Uterus (tissue), 7 donors: ENCODE results near the genes TAX1BP1 and CPVL.

- PRO-cap, 4 experiments: no peak in any of the 4 experiments
- RAMPAGE, long total RNA, 2 experiments: no peak in any of the 2 experiments
- RRBS: no CpG with 5 or more reads among the region's 8 CpGs
Observed at GRCh38 chr7:27244292-27244887, 1.8 kb downstream of the EVX1 start.

GRCh38 chr7:27277562-27277917 lies 34.9 kb downstream of the EVX1 start:
- PRO-cap, 4 experiments: peak in 1 of 4 experiments; most common plus-strand start chr7:27277820 (in 1)
- RAMPAGE, long total RNA, 2 experiments: no peak in any of the 2 experiments
- RRBS: no CpG with 5 or more reads among the region's 1 CpG

GRCh38 chr7:27424047-27424766 lies 181.6 kb downstream of the EVX1 start:
- PRO-cap, 4 experiments: no peak in any of the 4 experiments
- RAMPAGE, long total RNA, 2 experiments: no peak in any of the 2 experiments
- RRBS: no CpG with 5 or more reads among the region's 5 CpGs

GRCh38 chr7:27739923-27740515 lies at the start of gene TAX1BP1:
TSS of gene TAX1BP1 (plus strand) at chr7:27740162.
- PRO-cap, 4 experiments: peak in 4 of 4 experiments; most common plus-strand start chr7:27740182 (in 3); most common minus-strand start chr7:27740044 (in 3)
- RAMPAGE, long total RNA, 2 experiments: start-site peak on the plus strand in 1 of 2 experiments, at chr7:27740168-27740188 at its widest, 316 reads per replicate
- RRBS: 2% methylated on average over 11 of the region's 47 CpGs

- PRO-cap, 4 experiments: no peak in any of the 4 experiments
- RAMPAGE, long total RNA, 2 experiments: no peak in any of the 2 experiments
- RRBS: no CpG with 5 or more reads among the region's 6 CpGs
Observed at GRCh38 chr7:27900601-27901216, 160.7 kb downstream of the TAX1BP1 start.

GRCh38 chr7:28005402-28005855 lies 175.2 kb downstream of the JAZF1 start:
- PRO-cap, 4 experiments: no peak in any of the 4 experiments
- RAMPAGE, long total RNA, 2 experiments: no peak in any of the 2 experiments
- RRBS: no CpG with 5 or more reads among the region's 5 CpGs

- PRO-cap, 4 experiments: no peak in any of the 4 experiments
- RAMPAGE, long total RNA, 2 experiments: no peak in any of the 2 experiments
- RRBS: no CpG with 5 or more reads among the region's 7 CpGs
Observed at GRCh38 chr7:28239924-28240280, 59.3 kb upstream of the JAZF1 start.

- PRO-cap, 4 experiments: no peak in any of the 4 experiments
- RAMPAGE, long total RNA, 2 experiments: no peak in any of the 2 experiments
- RRBS: no CpG with 5 or more reads among the region's 13 CpGs
Observed at GRCh38 chr7:28490709-28491407, 78.5 kb downstream of the CREB5 start.

DNA sequence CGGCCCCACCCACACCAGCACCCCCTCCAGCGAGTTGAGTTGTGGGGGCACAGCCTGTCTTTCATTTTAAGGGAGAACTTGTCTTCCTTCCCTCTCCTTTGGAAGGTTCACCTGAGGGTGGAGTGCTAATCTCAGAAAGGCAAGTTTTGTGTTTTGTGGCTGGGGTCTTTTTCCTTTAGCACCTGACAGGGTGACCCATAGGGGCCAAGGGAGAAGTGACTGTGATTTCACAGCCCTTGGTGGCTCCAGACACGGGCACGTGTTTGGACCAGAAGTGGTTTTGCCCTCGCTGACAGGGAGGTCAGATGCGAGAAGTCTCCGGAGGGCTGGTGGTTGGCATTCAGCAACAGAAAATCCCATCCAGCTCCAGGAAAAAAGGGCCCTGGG lies 272.8 kb downstream of the CREB5 start:
- PRO-cap, 4 experiments: no peak in any of the 4 experiments
- RAMPAGE, long total RNA, 2 experiments: no peak in any of the 2 experiments
- RRBS: no CpG with 5 or more reads among the region's 7 CpGs

DNA sequence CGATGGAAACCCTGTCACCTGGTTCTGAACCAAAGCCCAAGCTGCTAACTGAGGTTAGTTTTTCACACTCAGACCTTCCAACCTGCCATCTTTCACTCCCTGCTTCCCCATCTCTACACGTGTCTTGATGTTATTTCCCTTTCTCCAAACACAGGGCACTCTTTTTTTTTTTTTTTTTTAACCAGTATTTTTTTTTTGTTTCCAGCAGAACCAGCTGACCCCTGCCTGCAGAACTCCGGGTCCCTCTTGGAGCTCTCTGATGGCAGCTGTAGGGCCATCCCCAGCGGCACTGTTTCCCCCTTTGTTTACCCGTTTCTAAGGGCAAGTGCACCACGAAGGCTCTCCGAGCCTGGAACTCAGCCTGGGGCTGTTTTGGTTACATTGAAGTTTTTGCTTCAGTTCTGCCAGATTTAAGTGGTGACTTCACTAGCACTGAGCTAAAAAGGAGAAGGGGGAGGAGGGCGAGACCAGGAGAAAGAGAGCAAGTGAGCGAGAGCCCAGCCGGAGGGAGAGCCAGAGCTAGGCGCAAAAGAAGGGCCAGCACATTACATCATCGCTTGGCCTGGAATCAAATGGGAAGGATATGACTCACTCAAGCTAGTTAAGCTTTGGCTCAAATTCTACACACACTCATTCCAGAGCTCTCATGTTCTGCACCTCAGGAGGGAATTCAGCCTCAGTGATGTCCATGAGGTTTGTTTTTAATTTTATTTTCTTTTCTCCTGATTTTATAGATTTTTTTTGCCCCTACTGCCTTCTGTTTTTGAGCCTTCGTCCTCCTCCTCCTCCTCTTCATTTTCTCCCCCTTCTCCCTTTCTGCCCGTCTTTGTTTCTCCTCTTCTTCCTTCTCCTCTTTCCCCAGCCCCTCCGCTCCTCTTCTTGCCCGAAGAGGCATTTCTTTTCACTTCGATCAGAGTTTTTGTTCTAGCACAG lies 272.4 kb downstream of the TRIL start:
- PRO-cap, 4 experiments: peak in 4 of 4 experiments; most common plus-strand start position 633 of the sequence (in 3); most common minus-strand start position 487 of the sequence (in 2)
- RAMPAGE, long total RNA, 2 experiments: start-site peak on the plus strand in 1 of 2 experiments, centred at position 633 of the sequence, 124 reads per replicate
- RRBS: 38% methylated on average over 2 of the region's 17 CpGs

DNA sequence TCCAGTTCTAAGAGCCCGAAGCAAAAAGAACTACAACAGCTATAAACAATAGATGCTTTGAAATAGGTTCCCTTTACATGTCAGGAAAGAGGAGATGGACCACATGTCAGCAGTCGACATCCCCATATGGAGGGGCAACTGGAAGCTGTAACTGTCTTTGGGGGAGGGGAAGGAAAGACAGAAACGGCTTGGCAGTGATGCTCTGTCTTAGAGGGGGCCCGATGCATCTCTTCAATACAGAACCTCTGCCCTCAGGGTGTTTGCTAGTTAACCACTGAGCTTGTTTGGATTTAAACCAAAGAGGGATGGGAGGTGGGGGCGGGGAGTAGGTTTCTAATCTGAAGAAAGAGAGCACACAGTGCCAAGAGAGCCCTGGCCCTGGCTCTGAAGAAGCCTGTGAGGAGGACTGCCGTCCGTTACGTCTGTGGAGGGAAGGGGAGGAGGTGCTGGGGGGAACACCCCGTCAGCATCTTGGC lies 55.2 kb downstream of the CPVL start:
- PRO-cap, 4 experiments: peak in 2 of 4 experiments; most common plus-strand start position 364 of the sequence (in 2)
- RAMPAGE, long total RNA, 2 experiments: no peak in any of the 2 experiments
- RRBS: no CpG with 5 or more reads among the region's 9 CpGs

- PRO-cap, 4 experiments: peak in 4 of 4 experiments; most common plus-strand start chr7:29146591 (in 4); most common minus-strand start chr7:29146535 (in 3)
- RAMPAGE, long total RNA, 2 experiments: start-site peak on the plus strand in 1 of 2 experiments, at chr7:29146547-29147261 at its widest, 19 reads per replicate; start-site peak on the minus strand in 2 of 2 experiments, at chr7:29146450-29146521 at its widest, 31 to 370 reads per replicate
- RRBS: no CpG with 5 or more reads among the region's 34 CpGs
Observed at GRCh38 chr7:29146308-29147121, at the start of gene CPVL. TSS of gene CPVL (minus strand) at chr7:29146537.

DNA sequence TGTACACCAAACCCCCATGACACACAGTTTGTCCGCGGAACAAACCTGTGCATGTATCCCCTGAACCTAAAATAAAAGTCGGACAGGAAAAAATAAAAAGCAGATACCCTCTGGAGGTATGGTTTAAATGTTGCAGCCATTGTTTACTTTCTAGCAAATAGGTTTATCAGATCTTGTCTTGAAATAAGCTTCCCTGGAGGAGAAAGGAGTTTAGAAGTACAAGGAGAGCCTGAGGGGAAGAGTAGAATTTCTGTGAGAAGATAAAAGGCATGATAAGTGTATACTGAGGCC lies 41.3 kb downstream of the CHN2 start:
- PRO-cap, 4 experiments: no peak in any of the 4 experiments
- RAMPAGE, long total RNA, 2 experiments: no peak in any of the 2 experiments
- RRBS: no CpG with 5 or more reads among the region's 3 CpGs

GRCh38 chr7:29400336-29400933 lies 163.2 kb upstream of the PRR15 start:
- PRO-cap, 4 experiments: no peak in any of the 4 experiments
- RAMPAGE, long total RNA, 2 experiments: no peak in any of the 2 experiments
- RRBS: no CpG with 5 or more reads among the region's 16 CpGs

GRCh38 chr7:29449795-29450471 lies 113.7 kb upstream of the PRR15 start:
- PRO-cap, 4 experiments: no peak in any of the 4 experiments
- RAMPAGE, long total RNA, 2 experiments: no peak in any of the 2 experiments
- RRBS: no CpG with 5 or more reads among the region's 4 CpGs

DNA sequence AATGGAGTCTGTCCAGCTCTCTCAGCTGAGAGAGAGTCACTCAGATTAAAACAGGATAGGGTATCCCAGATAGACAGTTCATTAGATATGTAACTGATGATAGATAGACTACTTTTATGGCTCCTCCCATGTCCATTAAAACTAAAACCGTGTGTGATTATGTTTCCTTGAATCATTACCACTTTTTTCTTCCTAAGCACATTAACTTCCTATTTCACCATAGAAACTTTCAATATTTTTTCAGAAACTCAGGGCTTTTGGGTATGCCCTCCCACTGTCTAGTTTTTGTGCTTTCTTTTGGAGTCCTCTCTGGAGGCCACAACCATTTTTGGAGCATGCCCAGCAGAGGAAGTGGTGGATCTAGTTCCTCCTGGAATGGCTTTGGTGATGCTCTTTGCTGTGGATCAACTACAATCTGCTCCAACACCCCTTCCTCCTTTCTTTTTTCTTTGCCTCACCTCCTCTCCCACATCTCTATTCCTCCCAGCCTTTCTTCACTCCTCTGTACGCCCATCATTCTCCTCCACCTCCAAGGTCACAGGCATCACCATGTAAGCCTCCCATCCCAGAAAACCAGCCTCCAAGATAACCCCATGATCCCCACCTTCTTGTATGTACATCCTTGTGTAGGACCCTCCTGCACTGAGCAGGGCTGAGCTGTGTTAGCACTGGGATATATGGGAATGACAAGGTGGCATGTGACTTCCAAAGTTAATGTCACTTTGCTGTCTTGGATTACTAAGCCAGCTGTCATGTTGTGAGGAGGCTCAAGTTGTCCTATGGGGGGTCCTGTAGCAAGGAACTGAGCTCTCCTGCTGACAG lies 82.9 kb downstream of the PRR15 start:
- PRO-cap, 4 experiments: no peak in any of the 4 experiments
- RAMPAGE, long total RNA, 2 experiments: start-site peak on the minus strand in 1 of 2 experiments, centred at position 539 of the sequence, 15 reads per replicate
- RRBS: no CpG with 5 or more reads among the region's 2 CpGs

DNA sequence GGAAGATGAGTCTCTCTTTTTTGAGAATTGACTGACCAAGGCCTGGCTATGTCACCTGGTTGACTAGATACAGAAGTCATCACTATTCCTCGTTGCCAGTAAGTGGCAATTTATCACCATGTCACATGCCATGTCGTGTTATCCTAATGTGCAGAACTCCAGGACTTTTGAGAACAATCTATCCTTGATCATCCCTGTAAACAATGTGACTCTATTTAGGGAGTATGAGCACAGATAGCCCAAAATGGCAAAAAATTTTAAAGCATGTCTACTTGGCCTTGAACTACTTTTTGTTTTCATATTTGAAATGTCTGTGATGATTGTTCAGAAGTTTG lies 10.6 kb upstream of the WIPF3 start:
- PRO-cap, 4 experiments: no peak in any of the 4 experiments
- RAMPAGE, long total RNA, 2 experiments: no peak in any of the 2 experiments
- RRBS: no CpG with 5 or more reads among the region's 2 CpGs

DNA sequence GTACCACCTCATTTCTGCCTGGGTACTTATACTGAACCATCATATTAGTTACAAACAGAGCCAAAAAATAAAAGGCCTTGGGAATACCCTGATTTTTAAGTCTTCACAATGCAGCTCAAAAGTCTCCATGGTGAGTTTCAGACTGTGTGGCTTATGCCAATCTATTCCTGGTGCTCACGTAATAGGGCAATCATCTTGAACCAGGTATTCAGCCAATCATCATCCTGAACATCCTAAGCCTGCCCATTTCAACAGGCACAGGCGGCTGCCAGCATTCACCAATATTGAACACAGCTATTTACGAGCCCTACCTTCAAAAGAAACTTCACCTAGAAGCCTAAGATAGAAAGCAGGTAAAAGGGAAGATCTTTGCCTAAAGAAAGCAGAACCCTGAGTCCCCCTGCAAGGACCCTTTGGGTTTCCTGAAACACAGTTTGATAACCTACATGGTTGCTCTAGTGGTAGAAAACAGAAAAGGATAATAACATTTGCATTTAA lies 34.1 kb downstream of the SCRN1 start:
- PRO-cap, 4 experiments: no peak in any of the 4 experiments
- RAMPAGE, long total RNA, 2 experiments: no peak in any of the 2 experiments
- RRBS: no CpG with 5 or more reads among the region's 3 CpGs

DNA sequence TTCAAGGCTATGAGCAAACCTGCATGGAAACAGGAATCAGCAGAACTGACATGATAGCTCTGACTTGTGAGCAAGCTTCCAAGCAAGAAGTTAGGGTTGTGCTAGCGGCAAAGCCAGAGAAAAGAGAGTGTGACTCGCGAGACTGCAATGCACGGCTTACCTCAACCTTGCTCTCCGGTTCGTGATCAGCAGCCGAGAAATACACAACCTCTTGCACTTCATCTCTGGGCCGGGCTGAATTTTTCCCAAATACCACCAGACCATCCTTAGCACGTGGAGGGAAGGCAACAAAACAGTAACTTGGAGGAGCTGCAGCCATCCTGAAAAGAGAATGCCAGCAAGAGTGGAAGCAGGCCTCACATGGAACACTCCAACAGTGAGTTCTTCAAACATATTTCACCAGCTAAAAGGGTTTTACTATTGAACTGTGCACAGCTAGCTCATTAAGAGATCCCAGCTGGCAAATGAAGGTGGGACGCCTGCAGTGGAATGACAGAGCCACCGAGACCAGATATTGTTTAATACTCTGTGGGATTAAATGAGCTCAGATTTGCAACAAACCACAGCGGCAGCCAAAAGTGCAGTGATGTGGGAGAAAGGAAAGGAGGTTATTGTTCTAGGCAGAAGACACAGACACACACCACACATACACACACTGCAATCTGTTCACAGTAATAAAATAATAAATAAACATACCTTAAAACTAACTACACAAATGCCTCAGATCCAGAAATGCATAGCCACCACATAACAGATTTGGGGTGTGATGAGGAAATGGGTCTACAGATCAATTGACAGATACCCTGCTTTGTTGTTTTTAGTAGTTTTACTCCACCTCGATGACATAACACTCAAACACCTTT lies 20.6 kb downstream of the SCRN1 start:
- PRO-cap, 4 experiments: no peak in any of the 4 experiments
- RAMPAGE, long total RNA, 2 experiments: start-site peak on the minus strand in 1 of 2 experiments, centred at position 238 of the sequence, 11 reads per replicate
- RRBS: no CpG with 5 or more reads among the region's 13 CpGs

DNA sequence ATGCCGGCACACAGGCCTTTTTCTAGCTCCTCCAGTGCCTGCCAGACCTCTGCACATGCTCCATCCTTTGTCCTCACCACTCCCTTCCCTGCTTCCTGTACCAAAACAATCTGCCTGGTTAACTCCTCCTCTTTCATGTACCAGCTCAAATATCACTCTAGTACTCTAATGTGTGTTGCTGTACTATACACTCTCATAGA lies 19.4 kb downstream of the SCRN1 start:
- PRO-cap, 4 experiments: no peak in any of the 4 experiments
- RAMPAGE, long total RNA, 2 experiments: no peak in any of the 2 experiments
- RRBS: no CpG with 5 or more reads among the region's 1 CpG